Ovary (tissue), 7 donors: Measurements from ENCODE around the gene OSBPL8.

- PRO-cap, 7 experiments, result no peak in any of the 7 experiments
- RAMPAGE, long total RNA, 2 experiments, result no peak in any of the 2 experiments
Measured at GRCh38 chr12:75985939-75986690, 98.4 kb downstream of the NAP1L1 start.

DNA sequence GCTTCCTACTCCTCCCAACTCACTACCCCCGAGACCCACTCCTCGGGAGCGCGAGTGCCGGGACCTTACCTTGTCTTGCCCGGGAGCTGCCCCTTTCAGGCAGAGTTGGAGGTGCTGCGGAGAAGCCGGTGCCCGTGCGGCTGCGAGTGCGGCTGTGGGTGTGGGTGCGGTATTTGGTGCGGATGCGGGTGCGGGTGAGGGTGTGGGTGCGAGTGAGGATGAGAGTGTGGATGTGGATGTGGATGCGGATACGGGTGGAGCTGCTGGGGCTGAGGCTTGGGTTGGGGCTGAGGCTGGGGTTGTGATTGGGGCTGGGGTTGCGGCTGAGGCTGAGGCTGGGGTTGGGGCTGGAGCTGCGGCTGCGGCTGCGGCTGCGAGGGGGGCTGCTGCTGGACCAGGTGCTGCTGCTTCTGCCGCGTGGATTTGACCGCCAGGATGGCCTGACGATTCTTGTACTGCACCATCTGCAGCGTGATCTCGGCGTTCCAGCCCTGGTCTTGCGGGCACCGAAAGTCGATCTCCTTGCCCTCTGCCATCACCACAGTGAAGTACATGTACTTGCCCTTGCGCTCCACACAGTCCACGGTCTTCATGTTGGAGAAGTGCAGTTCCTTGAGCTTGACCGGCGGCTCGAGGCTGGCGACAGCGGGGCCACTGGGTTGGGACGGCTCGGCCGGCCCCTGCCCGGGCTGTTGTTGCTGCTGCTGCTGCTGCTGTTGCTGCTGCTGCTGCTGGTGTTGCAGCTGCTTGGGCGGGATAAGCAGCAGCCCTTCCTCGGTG, 53.9 kb downstream of the NAP1L1 start:
- PRO-cap, 7 experiments, result peak in 2 of 7 experiments; most common plus-strand start position 574 of the sequence (in 2); most common minus-strand start position 303 of the sequence (in 1)
- RAMPAGE, long total RNA, 2 experiments, result no peak in any of the 2 experiments

DNA sequence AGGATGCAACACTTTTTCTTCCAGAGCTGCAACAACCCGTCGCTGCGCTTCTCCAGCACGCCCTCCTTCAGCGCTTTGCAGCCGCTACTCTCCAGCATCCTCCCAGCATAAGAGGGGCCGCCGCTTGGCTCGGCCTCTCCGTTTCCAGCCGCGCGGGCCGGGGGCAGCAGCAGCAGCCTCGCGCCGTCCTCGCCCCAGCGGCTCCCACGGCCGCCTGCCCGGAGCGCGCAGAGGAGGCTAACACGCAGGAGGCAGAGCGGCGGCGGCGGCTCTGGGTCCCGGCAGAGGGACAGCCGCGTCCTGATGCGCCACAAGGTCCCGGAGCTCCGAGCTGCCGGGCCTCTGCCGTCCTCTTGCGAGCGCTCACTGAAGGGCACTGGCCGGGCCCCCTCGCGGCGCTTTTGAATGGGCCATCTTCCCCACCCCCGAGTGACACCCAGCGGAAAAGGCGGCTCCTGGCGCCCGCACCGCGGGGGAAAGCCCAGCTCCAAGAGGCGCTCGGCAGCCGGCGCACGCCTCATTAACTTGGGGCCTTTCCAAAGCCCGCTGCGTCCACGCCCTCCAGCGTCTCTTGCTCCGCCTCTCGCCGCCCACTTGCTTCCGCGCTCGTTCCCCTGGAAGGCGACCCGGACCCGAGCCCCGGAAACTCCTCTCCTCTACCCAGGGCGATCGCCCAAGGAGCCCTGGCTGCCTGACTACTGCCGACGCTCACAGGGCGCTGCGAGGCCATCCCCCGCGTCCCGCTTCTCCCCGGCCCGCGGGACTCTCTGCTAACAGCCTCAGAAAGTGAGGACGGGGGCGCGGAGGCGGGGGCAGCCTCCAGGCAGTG, 53.0 kb downstream of the NAP1L1 start:
- PRO-cap, 7 experiments, result peak in 7 of 7 experiments; most common plus-strand start position 141 of the sequence (in 4); most common minus-strand start position 378 of the sequence (in 5)
- RAMPAGE, long total RNA, 2 experiments, result start-site peak on the plus strand in 2 of 2 experiments, centred at positions 631 to 638 of the sequence, 8 to 21 reads per replicate

- PRO-cap, 7 experiments, result no peak in any of the 7 experiments
- RAMPAGE, long total RNA, 2 experiments, result no peak in any of the 2 experiments
Measured at GRCh38 chr12:76079802-76080484, 4.5 kb downstream of the NAP1L1 start.

DNA sequence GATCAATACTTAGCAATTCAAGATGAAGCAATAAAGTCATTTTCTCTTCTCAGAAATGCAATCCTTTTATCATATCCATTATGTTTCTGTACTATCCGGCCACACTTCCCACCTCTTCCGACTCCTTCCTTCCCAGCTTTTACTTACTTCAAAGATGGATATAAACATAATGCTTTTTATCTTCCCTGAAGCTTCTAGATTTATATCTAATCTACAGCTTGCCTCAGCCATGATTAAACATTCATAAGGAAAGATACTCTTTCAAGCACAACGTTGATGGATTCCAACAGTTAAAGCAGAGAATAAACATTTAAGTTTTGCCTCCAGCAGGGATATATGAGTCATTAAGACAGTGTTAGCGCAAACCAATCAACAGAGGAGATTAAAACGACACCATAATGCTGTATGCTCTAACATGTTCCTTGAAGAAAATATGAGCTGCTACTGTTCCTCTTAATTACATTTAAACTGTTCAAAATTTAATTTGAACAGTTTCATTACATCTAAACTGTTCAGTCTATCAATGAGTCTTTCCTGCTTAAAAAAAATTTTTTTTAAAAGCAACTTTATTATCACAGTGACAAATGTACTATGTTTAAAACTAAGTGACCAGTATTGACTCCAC, 74.9 kb upstream of the BBS10 start:
- PRO-cap, 7 experiments, result no peak in any of the 7 experiments
- RAMPAGE, long total RNA, 2 experiments, result no peak in any of the 2 experiments

DNA sequence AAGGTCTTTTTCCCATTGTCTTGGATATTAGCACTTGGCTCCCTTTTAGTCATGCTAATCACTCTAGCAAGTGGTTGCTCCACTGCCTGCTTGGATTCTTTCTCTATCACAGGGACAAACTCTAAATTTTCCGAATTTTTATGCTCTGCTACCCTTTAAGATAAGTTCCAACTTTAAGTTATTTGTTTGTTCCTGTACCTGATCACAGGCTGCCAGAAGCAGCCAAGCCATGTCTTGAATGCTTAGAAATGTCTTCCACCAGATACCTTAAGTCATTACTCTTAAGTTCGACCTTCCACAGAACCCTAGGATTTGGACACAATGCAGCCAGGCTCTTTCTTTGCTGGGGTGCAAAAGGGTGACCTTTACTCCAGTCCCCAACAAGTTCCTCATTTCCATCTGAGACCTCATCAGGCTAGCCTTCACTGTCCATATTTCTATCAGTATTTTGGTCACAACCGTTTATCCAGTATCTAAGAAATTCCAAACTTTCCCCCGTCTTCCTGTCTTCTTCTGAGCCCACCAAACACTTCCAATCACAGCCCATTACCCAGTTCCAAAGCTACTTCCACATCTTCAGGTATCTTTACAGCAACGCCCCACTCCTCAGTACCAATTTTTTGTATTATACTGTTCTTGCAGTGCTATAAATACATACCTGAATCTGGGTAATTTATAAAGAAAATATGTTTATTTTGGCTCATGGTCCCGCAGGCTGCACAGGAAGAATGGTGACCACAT, 40.5 kb downstream of the OSBPL8 start:
- PRO-cap, 7 experiments, result no peak in any of the 7 experiments
- RAMPAGE, long total RNA, 2 experiments, result no peak in any of the 2 experiments

DNA sequence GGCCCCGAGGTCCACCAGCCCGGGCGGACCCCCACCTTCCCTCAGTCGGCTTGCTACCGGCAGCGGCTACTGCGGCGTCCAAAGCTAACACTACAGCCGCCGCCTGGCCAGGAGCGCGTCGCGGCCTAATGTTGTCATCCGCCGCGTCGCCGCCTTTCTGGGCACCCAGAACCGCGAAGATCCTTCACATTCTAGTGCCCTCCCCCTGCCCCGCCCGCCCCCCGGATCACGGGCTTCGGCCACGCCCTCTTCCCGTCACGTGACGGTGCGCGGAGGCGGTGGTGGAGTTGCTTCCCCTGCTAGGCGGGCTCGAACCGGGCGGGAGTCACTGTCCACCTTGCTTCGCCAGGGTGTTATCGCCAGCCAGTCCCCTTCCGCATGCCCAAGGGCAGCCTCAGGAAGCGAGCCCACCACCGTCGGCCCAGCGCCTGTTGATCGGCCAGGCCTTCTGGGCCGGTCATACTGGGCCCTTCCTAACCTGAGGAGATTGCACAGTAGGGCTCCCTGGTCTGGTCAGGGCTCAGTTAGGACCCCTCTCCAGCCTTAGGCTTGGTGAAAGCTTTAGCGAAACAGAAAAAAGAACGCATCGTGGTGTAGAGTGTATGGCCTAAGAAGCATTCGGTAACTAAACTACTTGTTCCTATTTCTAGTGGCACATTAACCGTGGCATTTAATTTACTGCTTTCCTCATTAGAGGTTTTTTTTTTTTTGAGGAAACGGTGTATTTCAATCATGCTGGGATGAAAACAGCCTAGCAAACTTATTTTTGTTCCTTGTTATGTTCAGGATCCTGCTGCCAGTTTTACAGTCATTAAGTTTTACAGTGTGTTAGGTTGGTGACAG, at the start of gene OSBPL8:
Gene OSBPL8 (minus strand): TSS at position 159 of the 843 bp plus-strand sequence.
- PRO-cap, 7 experiments, result peak in 7 of 7 experiments; most common plus-strand start position 262 of the sequence (in 7); most common minus-strand start position 159 of the sequence (in 7)
- RAMPAGE, long total RNA, 2 experiments, result start-site peak on the plus strand in 2 of 2 experiments, centred at positions 260 to 281 of the sequence, 18 to 23 reads per replicate

GRCh38 chr12:76739040-76739737, 24.7 kb upstream of the ZDHHC17 start:
- PRO-cap, 7 experiments, result no peak in any of the 7 experiments
- RAMPAGE, long total RNA, 2 experiments, result no peak in any of the 2 experiments

GRCh38 chr12:77064758-77065411, 484 bp downstream of the E2F7 start:
- PRO-cap, 7 experiments, result no peak in any of the 7 experiments
- RAMPAGE, long total RNA, 2 experiments, result no peak in any of the 2 experiments

GRCh38 chr12:77272538-77272800, 207.1 kb upstream of the E2F7 start:
- PRO-cap, 7 experiments, result no peak in any of the 7 experiments
- RAMPAGE, long total RNA, 2 experiments, result no peak in any of the 2 experiments

DNA sequence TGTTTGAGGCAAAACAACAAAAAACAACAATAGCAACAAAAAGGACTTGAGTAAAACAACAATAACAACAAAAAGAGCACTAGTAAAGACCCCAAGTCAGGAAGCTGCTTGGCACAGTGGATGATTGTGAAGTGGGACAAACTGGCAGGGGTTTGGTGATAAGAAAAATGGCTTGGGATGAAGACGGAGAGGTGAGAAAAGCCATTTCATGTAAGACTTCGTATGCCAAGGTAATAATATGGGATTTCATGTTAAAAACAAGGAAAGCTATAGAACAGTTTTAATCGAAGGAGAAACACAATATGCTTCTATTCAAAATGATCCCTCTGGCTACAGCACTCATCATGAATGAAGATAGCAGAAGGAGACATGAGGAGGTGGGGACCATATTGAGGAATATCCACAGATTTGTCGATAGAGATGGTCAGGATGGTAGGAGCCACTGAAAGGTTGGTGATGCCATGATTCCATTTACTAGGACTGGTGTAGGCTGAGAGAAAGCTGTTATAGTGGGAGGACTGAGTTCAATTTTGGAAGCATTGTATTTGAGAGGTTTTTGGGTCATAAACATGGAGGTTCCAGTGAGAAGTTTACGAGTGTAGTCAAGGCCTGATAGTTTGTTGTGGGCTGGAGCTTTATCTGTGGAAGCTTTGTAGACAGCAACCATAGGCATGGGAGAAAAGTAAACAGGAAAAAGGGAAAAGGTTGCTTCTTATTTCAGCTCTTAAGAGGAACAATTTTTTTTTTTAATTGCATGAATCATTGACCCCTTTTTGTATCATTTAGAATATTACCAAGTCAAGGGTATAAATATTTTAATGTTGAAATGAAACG, 103.8 kb upstream of the NAV3 start:
- PRO-cap, 7 experiments, result no peak in any of the 7 experiments
- RAMPAGE, long total RNA, 2 experiments, result no peak in any of the 2 experiments

- PRO-cap, 7 experiments, result no peak in any of the 7 experiments
- RAMPAGE, long total RNA, 2 experiments, result no peak in any of the 2 experiments
Measured at GRCh38 chr12:77940736-77941221, 110.1 kb downstream of the NAV3 start.

DNA sequence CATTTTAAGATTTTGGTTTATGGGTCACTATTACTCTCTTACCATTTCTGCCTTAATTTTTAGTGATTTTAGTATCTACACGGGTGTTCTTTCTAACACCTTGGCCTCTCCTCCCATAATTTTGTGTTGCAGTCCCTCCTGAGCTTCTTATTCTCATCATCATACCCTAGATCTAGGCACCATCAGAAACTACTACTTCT, 193.0 kb downstream of the NAV3 start:
- PRO-cap, 7 experiments, result no peak in any of the 7 experiments
- RAMPAGE, long total RNA, 2 experiments, result no peak in any of the 2 experiments

GRCh38 chr12:78888569-78889109, 24.1 kb downstream of the SYT1 start:
- PRO-cap, 7 experiments, result no peak in any of the 7 experiments
- RAMPAGE, long total RNA, 2 experiments, result no peak in any of the 2 experiments

DNA sequence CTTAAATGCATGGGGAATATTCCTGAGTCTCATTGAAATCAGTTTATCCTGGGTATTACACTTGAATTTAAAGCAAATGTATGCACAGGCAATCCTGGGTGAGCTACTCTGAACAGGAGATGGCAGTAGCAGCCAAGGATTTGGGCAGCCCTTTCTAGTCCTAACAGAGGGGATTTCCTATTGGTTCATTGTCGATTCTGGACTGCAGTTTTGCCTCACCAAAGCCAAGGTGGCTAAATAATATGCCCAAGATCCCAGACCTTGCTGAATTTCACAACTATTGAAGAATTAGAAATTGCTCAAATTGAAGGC, 282.8 kb downstream of the PAWR start:
- PRO-cap, 7 experiments, result peak in 1 of 7 experiments; most common plus-strand start position 221 of the sequence (in 1)
- RAMPAGE, long total RNA, 2 experiments, result no peak in any of the 2 experiments

DNA sequence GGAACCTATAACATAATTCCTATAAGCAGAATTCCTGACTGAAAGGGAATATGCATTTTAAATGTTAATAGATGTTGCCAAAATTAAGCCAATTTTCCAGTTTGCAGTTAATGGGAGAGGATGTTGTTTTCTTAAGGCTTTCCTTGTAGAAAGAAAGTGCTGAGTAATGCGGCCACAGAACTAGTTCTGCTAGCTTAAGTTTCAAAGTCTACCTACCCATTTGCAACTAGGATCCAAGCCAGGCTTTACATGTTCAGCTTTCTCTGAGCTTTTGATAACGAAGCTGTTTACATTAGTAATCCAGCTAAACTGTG, 275.1 kb downstream of the PAWR start:
- PRO-cap, 7 experiments, result no peak in any of the 7 experiments
- RAMPAGE, long total RNA, 2 experiments, result no peak in any of the 2 experiments

DNA sequence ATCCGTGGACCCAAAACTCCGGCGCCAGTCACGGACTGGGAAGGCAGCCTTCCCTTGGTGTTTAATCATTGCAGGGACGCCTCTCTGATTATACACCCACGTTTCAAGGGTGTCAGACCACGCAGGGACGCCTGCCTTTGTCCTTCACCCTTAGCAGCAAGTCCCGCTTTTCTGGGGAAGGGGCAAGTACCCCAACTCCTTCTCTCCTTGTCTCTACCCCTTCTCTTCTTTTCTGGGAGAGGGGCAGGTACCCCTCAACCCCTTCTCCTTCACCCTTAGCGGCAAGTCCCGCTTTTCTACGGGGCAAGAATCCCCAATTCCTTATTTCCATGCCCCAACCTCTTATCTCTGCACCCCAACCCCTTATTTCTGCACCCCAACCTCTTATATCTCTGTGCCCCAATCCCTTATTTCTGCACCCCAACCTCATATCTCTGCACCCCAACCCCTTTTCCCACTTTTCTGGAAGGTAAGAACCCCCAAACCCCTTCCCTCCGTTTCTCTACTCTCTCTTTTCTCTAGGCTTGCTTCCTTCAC, 150.1 kb downstream of the PAWR start:
- PRO-cap, 7 experiments, result no peak in any of the 7 experiments
- RAMPAGE, long total RNA, 2 experiments, result no peak in any of the 2 experiments

GRCh38 chr12:79559007-79559455, 131.7 kb downstream of the PAWR start:
- PRO-cap, 7 experiments, result peak in 2 of 7 experiments; most common plus-strand start chr12:79559170 (in 1); most common minus-strand start chr12:79559143 (in 2)
- RAMPAGE, long total RNA, 2 experiments, result no peak in any of the 2 experiments

GRCh38 chr12:79689268-79690135, 1.3 kb downstream of the PAWR start:
- PRO-cap, 7 experiments, result peak in 7 of 7 experiments; most common plus-strand start chr12:79690002 (in 7); most common minus-strand start chr12:79689796 (in 4)
- RAMPAGE, long total RNA, 2 experiments, result start-site peak on the minus strand in 1 of 2 experiments, at chr12:79689866-79689930 at its widest, 100 reads per replicate

DNA sequence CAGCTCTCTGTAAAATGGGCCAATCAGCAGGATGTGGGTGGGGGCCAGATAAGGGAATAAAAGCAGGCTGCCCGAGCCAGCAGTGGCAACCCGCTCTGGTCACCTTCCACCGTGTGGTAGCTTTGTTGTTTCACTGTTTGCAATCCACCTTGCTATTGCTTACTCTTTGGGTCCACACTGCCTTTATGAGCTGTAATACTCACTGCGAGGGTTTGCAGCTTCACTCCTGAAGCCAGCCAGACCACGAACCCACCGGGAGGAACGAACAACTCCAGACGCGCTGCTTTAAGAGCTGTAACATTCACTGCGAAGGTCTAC, 20.9 kb upstream of the PAWR start:
- PRO-cap, 7 experiments, result no peak in any of the 7 experiments
- RAMPAGE, long total RNA, 2 experiments, result no peak in any of the 2 experiments